ENCODE data around the genes ZP4 and SDCCAG8.

- PRO-cap, result no peak
- RAMPAGE, long total RNA, 3 experiments, result no peak in any of the 3 experiments
Observed at GRCh38 chr1:237044065-237044675, 2.2 kb downstream of the RYR2 start.

DNA sequence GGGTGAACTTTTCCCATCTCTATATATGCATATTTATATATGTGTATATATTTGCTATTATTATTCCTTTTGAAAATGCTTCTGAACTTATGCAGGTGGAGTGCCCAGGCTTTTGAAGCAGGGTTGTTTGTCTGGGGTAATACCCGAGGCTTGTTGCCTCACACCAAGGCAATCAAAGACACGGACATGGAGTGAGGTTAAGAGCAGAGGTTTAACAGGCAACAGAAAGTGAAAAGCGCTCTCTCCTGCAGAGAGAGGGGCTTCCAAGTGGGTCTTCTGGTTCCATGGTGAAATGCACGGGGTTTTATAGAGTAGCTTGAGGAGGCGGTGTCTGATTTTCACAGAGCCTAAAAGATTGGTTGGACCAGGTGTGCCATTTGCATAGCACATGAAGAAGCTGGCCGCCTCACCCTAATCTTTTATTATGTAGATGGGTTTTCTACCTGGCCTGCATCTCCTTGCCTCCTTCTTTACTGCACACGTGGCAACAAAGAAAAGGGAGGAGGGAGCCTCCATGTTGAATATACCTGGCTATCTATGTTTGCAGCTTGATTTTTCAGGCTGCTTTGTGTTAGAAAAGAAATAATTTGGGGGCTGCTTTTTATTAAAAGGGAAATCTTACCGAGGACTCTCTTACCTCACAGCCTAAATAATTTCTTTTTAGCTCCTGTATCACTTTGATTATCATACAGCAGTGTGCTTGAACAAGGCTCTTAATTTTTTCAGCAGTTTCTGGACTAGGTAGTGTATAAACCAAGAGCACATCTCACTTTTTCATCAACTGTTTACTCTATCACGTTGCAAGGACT lies 197.3 kb downstream of the RYR2 start:
- PRO-cap, result no peak
- RAMPAGE, long total RNA, 3 experiments, result no peak in any of the 3 experiments

GRCh38 chr1:237614147-237614783 lies 276.5 kb downstream of the ZP4 start:
- PRO-cap, result no peak
- RAMPAGE, long total RNA, 3 experiments, result no peak in any of the 3 experiments

GRCh38 chr1:237890834-237891180 lies at the start of gene ZP4:
Gene ZP4 (minus strand): TSS chr1:237890922.
- PRO-cap, result no peak
- RAMPAGE, long total RNA, 3 experiments, result no peak in any of the 3 experiments

DNA sequence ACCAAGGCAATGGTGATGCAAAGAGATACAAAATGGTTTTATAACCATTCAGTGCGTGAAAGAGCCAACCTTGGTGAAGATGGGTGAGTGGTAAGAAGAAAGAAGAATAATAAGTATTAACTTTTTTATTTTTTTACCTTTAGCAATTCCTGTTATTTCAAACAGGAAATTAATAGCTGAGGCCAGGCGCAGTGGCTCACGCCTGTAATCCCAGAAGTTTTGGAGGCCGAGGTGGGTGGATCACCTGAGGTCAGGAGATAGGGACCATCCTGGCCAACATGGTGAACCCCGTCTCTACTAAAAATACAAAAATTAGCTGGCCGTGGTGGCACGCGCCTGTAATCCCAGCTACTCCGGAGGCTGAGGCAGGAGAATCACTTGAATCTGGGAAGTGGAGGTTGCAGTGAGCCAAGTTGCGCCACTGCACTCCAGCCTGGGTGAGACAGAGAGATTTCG lies 126.0 kb upstream of the ZP4 start:
- PRO-cap, result no peak
- RAMPAGE, long total RNA, 3 experiments, result no peak in any of the 3 experiments

DNA sequence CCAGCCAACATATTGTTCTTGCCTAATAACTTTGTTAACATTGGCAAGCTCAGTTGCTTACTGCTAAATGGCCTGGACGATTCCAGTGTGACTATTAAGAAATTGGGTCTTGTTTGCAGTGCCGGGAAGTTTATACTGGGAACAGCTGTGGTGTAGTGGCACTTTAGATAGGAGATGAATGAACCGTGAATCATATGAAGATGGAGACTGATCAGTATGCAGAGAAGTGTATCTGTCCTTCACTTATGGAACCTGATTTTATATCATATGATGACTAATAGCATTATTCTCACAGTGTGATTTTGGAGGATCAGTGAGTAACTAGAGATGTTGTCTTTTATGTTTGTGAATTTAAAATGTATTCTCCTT lies 3.4 kb downstream of the CHRM3 start:
- PRO-cap, result no peak
- RAMPAGE, long total RNA, 3 experiments, result no peak in any of the 3 experiments

DNA sequence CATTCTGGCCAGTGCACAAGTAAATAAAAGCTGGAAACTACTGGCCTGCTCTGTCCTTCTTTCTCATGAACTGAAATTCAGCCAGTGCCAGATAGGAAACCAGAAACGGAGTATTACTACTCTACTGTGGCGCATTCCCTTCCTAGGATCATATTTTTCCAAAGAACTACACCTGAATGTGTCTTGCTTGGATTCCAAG lies 15.1 kb downstream of the GREM2 start:
- PRO-cap, result no peak
- RAMPAGE, long total RNA, 3 experiments, result no peak in any of the 3 experiments

- PRO-cap, result no peak
- RAMPAGE, long total RNA, 3 experiments, result no peak in any of the 3 experiments
Observed at GRCh38 chr1:241156616-241157053, 200.4 kb downstream of the RGS7 start.

- PRO-cap, result no peak
- RAMPAGE, long total RNA, 3 experiments, result no peak in any of the 3 experiments
Observed at GRCh38 chr1:241615506-241616196, 24.5 kb downstream of the CHML start.

DNA sequence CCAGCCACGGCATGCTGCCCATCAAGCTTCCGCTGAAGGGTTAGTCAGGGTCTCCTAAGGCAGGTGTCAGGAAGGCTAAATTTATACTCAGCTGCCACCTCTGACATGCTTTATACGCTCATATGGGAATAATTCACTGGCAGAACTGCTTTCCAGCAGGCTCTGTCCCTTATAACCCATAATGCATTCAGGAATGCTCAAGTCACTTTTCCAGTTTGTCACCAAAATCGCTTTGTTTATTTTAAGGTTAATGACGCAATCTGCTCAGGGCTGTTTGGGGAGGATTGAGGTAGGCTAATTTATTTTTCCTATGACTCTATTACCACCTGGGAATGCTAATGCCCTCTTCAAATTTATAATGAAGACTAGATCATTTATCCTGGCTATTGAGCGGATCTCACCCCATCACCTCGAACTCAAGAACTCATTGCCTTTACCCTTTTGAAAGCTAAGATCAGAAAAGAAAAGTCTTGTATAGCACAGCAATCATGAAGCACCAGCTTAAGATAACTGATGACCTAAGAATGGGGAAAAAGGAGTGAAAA lies 97.9 kb downstream of the WDR64 start:
- PRO-cap, result no peak
- RAMPAGE, long total RNA, 3 experiments, result no peak in any of the 3 experiments

- PRO-cap, result no peak
- RAMPAGE, long total RNA, 3 experiments, result no peak in any of the 3 experiments
Observed at GRCh38 chr1:243113911-243114579, 141.0 kb downstream of the CEP170 start.

DNA sequence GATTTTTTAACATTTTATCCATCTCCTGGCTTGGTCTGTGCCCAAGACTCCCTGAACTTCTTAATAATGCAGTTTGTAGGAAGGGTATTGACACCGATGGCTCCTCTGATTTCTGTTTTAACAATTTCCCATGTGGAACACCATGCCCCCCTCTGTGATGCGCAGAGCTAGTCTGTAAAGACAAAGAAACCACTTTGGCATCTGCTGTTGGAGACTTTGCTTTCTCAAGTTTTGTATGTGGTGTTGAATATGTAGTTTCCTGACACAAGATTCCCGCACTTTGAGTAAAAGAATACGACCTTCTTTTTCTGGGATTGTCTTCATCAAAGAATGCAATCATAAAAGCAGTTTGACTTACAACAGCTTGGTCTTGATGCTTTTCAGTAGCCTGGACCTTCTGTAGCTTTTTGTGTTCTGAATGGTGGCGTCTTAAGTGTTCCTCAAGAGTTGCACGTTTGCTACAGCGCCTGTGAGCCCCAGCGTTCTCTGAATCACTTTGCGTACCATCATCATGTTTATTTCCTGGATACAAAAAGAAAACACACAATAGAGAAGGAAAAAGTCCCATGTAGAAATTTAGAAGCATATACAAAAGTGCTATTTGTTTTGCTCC lies 69.1 kb downstream of the CEP170 start:
- PRO-cap, result unidirectional peak, minus-strand start at position 431 of the sequence; unidirectional peak, minus-strand start at position 488 of the sequence
- RAMPAGE, long total RNA, 3 experiments, result no peak in any of the 3 experiments

DNA sequence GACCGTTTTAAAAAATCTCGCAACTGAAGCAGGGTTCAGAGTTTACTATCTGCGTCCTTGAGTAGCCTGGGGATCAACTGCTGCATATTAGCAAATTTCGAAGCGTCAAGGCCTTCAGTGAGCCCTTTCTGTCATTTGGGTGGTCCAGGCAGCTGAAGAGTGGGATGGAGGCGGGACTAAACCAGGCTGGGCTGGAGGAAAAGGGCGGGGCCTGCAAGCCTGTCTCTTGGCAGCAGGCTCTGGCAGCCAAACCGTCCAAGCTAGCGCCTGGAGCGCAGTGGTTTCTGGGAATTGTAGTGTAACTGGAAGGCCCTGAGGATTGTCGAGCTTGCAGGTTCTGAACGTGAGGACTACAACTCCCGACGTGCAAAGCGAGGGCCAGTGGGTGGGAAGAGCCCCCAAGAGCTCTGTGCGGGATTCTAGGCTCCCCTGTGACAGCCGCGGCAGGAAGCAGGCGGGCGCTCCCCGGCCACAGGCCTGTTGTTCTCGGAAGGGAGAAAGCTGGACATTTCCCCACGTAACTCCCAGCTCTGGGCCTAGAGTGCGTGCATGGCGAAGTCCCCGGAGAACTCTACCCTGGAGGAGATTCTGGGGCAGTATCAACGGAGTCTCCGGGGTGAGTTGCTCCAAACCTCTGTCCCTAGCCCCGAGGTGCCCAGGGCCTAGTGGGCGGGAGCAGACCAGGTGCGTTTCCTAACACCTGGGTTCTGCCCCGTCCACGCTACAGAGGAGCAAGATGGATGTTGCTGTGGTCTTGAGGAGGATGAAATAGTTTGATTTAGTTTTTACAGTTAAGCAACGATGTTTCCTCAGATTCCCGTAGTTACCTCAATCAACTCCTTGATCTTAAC lies at the start of gene SDCCAG8:
TSS of gene SDCCAG8 (plus strand) at position 417 of the 851 bp plus-strand sequence.
- PRO-cap, result bidirectional peak, plus-strand start at position 432 of the sequence, minus-strand start at position 161 of the sequence
- RAMPAGE, long total RNA, 3 experiments, result start-site peak on the plus strand in 3 of 3 experiments, centred at positions 448 to 456 of the sequence, 287 to 728 reads per replicate

GRCh38 chr1:243268619-243270018 lies 13.3 kb downstream of the SDCCAG8 start:
- PRO-cap, result no peak
- RAMPAGE, long total RNA, 3 experiments, result no peak in any of the 3 experiments

DNA sequence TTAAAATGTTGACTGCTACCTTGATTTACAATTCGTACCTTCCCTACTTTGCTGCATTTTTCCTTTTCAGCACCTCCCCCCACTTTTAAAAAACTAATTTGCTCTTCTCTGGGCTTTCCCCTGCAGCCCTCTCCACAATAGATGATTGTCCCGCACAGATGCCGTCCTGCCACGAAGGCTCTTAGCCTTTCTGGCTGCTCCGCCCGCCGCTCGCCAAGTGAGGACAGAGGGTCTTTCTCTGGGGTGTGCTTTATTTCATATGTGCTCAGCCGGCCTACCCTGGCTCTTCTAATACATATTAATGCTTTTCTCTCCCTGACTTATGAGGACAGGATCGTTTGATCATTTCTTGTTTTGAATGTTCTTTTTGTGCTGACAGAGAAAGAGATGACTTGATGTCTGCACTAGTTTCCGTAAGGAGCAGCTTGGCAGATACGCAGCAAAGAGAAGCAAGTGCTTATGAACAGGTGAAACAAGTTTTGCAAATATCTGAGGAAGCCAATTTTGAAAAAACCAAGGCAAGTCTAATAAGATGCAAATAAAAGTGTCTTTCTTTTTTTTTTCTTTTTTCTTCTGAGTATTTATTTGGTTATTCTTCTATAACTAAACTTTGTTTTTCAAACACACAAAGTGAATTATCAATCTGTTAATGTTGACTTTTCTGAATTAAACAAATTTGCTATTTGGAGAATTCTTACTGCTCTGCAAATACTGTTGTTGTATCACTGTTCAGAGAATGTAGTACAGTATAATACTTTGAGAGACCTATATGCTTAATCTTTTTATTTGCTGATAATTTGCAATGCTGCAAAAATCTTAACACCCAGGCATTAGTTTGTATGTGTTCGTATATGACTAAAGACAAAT lies 60.8 kb downstream of the SDCCAG8 start:
- PRO-cap, result no peak
- RAMPAGE, long total RNA, 3 experiments, result start-site peak on the plus strand in 1 of 3 experiments, centred at position 369 of the sequence, 21 reads per replicate

GRCh38 chr1:243791583-243792088 lies 58.4 kb downstream of the AKT3 start:
- PRO-cap, result bidirectional peak, plus-strand start at chr1:243791803, minus-strand start at chr1:243791728
- RAMPAGE, long total RNA, 3 experiments, result no peak in any of the 3 experiments

GRCh38 chr1:243926636-243927095 lies 76.6 kb upstream of the AKT3 start:
- PRO-cap, result no peak
- RAMPAGE, long total RNA, 3 experiments, result no peak in any of the 3 experiments

DNA sequence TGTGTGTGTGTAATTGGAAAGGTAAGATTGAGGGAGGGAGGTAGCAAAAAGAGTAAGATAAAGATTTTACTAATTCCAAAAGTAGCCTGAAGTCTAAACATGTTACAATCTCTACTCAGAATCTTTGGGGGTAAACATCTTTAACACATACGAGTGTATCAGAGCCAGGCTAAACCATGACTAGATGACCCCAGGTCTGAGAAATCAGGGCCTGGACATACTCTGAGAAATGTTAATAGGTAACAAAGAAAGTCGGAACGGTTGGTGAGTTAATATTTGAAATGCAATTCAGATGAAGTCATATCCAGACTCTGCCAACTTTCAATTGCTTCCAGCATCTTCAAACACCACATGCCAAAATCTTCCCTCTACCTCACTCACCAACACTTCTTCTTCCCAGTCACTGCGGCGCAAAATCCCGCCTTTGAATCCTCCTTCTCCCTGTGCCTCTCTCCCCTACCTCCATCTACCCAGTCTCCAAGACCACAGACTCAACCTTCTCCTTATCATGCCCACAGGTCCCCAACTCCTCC lies 41.1 kb downstream of the ZBTB18 start:
- PRO-cap, result no peak
- RAMPAGE, long total RNA, 3 experiments, result no peak in any of the 3 experiments

GRCh38 chr1:244138277-244138928 lies 87.3 kb downstream of the ZBTB18 start:
- PRO-cap, result no peak
- RAMPAGE, long total RNA, 3 experiments, result no peak in any of the 3 experiments

DNA sequence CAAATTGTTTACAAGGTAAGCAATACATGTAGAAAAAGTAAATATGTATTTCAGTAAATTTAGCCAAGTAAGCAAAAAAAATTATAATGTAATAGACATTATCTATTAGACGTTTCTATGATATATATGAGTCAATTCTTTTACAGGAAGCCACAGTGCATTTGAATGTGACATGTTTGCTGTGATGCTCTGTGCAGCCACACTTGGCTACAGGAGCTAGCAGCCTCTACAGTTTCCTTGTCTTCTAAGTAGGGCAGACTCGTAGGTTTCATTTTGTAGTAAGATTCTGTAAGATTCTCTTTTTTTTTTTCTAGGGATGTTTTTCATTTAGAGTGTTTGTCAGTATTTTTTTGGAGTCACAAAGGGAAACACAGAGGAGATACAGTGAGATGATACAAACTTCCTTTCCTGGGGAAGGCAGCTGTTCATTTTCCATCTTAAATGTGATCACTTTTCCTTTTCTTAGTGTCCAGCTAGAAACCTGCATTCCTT lies 26.9 kb upstream of the C1orf100 start:
- PRO-cap, result no peak
- RAMPAGE, long total RNA, 3 experiments, result no peak in any of the 3 experiments

Measured in tibial nerve (tissue), 3 donors.